ENCODE data around the genes DHCR24 and BSND.

- PRO-cap, result no peak
- CAGE, long polyA plus RNA, result no peak
These were observed 22.6 kb downstream of the DHCR24 start for GRCh38 chr1:54864075-54865035.

DNA sequence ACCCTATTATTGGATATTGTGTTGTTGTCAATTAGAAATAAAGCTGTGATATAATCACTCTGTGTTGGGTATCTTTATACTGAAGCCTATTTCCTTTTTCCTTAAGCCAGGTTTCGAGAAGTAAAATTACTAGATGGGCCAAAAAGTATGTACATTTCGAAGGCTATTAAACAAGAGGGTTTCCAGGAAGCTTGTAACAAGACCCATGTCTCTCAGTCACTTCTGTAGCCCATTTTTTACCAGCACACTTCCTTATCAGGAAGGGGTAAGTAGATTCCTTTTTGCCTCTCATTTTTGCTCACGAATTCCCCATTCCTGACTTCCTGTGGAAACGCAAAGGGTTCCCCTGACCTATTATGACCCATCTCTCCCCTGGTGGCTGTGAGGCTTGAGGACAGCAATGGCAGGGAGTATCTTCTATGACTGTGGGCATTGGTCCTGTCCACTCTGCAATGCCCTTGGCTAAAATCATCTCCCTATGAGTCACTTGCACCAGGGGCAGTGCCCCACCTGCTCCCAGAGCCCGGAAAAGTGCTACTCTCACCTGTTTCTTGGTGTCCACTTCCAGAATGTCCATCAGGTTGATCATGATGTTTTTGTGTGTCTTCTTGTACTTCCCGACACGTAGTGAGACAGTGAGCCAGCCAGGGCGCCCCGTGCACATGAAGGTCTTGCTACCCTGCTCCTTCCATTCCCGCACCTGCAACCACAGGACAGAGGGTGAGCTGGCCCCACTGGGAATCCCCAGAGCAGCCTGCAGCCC, 3.7 kb downstream of the DHCR24 start:
- PRO-cap, result no peak
- CAGE, long polyA plus RNA, result no peak

- PRO-cap, result unidirectional peak, plus-strand start at chr1:54887014; bidirectional peak, plus-strand start at chr1:54887369, minus-strand start at chr1:54887195
- CAGE, long polyA plus RNA, result no peak
These were observed at the start of gene DHCR24 for GRCh38 chr1:54886254-54887331. Gene DHCR24, minus strand, starts transcription at chr1:54887195.

DNA sequence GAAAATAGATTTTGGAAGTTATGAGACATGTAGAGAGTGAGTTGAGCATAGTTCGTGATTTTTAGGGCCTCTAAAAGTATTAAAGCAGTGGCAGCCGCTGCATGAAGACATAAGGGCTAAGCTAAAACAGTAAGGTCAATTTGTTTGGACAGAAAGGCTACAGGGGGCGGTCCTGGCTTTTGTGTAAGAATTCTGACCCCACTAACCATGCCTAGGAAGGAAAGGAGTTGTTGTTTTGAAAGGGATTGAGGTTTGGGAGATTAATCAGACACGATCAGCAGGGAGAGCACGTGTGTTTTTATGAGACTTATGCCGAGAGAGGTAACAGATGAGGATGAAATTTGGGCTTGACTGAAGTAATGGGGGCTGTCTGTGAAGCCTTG, 12.8 kb upstream of the DHCR24 start:
- PRO-cap, result no peak
- CAGE, long polyA plus RNA, result no peak

- PRO-cap, result no peak
- CAGE, long polyA plus RNA, result no peak
These were observed 40.4 kb upstream of the DHCR24 start for GRCh38 chr1:54927289-54927852.

DNA sequence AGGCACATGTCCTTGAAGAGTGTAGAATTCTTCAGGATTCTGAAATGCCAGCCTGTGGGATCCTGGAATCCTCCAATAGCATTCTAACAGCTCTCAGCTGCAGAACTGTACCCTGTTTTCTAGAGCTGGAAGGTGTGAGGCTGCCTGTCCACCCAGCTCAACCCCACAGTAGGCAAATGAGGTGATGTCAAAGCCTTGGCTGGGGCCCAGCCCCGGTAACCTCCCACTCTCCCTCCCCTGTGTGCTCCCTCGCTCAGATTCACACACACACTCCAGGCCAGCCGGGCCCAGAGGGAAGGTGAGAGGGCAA, at the start of gene BSND:
TSS of gene BSND (plus strand) at position 290 of the 310 bp plus-strand sequence.
- PRO-cap, result no peak
- CAGE, long polyA plus RNA, result no peak

DNA sequence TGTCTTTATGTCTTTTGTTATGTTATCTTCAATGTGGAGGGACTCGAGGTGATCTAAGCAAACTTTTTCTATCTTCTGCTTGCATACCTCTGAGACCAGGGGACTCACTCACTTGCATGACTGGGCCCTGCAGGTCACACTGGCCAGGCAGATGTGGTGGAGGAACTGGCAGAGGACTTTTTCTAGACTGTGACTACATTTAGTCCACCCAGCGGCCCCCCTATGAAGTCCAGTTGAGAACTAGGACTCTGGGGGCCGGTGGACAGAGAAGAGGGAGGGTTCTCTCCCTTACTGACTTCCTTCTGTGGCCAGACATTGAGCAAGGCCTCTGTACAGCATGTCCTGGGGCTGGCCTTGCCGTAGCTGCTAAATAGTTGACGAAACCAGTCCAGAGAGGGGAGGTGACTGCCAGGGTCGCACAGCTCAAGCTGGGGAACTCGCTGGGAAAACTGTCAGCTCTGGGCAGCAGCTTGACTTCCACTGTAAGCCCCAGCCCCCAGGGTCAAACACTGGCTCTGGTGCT, 13.8 kb downstream of the PCSK9 start:
- PRO-cap, result no peak
- CAGE, long polyA plus RNA, result no peak

DNA sequence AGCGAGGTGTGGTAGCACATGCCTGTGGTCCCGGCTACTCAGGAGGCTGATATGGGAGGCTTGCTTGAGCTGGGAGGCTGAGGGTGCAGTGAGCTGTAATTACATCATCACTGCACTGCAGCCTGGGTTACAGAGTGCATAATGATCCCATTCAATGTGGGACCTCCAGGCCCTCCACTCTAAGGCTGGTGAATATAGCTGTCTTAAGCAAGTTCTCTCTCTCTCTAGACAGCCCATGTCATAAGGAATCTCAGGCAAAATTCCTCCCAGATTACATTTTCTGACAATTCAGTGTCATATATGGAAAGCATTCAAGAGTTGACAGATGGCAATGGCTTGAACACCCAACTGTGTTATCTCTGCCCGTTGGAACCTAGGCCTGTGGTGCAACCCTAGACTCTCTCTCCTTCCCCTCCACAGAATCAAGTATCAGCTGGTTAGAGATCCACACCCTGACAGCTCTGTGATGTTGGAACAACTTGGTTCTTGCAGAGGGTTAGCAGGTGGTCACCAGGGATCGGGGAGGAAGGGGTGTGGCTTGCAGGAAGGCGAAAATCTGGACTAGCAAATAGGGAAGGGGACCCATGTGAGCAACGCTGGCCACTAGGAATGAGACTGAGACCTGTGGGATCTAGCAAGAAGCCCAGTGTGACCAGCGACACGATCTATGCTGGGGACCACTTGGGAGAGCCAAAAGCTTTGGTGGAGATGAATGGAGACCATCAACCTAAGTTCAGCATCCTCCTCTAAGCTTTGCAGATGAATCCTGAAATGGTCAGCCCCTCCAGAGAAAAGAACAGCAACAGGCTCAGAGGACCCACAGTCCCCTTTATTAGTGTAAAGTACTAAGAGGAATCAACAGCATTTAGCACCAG, 26.3 kb downstream of the PCSK9 start:
- PRO-cap, result no peak
- CAGE, long polyA plus RNA, result no peak

DNA sequence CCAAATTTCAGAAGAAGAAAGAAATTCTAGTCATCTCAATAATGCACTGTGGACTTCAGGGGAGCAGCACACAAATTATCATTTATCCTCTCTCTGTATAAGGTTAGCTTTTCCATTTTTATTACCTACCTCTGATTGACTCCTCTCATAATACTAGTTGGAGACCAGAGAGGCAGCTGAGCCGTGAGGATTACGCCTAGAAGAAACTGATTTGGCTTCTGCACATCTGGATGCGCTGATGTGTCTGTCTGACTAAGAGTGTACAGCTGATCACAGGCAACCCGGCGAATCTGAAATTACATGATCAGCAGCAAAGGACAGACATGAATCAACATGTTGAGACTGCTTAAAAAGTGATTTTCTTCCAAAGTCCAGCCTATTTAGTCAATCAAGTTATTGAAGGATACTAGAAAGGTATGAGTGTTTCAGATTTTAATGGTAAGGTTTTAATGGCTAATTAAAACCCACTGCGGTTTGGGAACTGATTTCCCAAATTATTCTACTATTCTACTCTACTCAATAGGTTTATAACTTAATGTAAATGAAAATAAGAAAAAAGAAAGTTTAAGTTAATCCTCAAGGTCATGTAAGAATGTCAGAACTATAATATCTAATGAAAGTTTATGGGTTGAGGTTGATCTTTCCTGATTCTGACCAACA, 81.2 kb downstream of the PCSK9 start:
- PRO-cap, result no peak
- CAGE, long polyA plus RNA, result no peak

DNA sequence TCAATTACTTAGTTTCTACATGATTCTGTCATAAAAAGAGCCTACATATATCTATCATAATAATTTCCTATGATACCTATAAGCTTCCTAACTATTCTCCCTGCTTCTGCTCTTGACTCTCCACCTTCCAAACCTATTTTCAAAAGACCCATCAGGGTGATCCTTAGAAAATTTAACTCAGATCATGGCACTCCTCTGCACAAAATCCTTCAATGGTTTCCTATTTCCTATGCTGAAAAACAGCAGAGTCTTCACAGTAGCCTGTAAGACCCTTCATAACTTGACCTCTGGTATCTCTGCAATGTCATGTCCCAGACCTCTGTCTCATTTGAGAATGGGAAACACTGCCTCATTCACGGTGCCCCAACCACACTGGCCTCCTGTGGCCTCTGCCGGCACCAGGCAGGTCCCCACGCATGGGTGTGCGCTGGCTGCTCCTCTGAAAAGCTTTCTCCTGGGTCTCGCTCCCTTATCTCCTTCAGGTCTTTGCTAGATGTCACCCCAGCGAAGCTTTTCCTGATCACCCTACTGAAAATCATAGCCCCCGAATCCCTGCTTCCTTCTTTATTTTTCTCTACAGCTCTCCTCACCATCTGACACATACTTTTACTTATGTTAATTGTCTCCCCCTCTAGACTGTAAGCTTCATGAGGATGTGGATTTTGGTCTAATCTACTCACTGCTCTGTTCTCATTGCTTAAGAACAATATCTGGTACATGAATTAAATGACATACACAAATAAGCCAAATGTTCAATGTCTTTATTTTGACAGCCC, 86.7 kb downstream of the PCSK9 start:
- PRO-cap, result no peak
- CAGE, long polyA plus RNA, result no peak

DNA sequence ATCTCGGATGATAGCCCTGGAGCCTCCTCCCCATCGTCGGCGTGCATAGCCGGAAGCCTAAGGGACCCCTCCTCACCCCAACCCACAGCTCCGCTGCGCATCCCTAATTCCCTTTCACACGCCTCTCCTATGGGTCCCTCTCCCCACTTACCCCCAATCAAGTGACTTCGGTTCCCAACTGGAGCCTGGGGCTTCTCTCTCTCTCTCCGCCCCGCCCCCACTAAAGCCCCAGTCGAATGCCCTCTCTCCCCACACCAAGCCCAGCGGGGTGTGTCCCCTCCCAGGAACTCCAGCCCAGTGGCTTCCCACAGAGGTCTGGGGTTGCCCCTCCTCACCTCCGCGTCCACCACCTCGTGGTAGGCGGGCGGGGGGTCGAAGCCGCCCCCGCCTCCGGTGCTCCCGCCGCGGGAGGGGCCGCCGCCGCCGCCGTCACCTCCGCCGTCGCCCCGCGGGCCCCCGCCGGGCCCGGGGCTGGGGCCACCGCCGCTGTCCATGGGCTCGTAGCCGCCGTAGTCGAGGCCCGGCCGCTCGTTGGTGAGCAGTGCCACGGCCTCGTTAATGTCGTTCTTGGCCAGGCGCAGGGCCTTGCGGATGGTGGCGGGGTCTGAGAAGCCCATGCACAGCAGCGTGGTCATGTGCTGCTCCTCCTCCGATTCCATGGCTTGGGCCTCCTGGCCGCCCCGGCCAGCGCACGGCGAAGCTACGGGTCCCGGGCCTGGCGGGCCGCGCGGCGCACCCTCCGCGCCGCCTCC, 533 bp downstream of the USP24 start:
- PRO-cap, result bidirectional peak, plus-strand start at position 432 of the sequence, minus-strand start at position 222 of the sequence
- CAGE, long polyA plus RNA, result start-site peak on the minus strand centred at position 272 of the sequence, 218 bp wide, 36 and 28 reads in 2 replicates

- PRO-cap, result no peak
- CAGE, long polyA plus RNA, result no peak
These were observed 113.9 kb upstream of the USP24 start for GRCh38 chr1:55328979-55329599.

- PRO-cap, result no peak
- CAGE, long polyA plus RNA, result no peak
These were observed 213.8 kb upstream of the USP24 start for GRCh38 chr1:55428993-55429286.

GRCh38 chr1:55575927-55576522, 360.9 kb upstream of the USP24 start:
- PRO-cap, result no peak
- CAGE, long polyA plus RNA, result no peak

DNA sequence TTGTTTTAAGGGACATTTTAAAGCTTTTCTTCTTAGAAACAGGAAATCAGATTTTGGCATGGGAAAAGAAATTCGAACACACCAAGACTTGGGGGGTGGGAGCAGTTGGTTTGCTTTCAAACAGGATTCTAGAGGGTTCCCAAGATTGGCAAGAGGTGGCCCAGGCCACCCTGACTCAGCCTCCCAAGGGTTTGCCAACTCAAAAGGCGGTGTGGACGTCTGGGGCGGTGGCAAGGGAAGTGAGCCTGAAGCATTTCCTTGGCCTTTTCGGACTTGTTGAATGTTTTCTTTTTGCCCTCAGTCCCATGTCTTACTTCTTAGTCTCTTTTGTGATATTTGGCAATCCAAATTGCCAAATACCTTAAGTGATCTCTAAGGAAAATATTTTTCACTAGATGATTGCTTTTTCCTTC, 374.4 kb upstream of the USP24 start:
- PRO-cap, result no peak
- CAGE, long polyA plus RNA, result no peak

GRCh38 chr1:55669156-55669912, 454.2 kb upstream of the USP24 start:
- PRO-cap, result no peak
- CAGE, long polyA plus RNA, result no peak

DNA sequence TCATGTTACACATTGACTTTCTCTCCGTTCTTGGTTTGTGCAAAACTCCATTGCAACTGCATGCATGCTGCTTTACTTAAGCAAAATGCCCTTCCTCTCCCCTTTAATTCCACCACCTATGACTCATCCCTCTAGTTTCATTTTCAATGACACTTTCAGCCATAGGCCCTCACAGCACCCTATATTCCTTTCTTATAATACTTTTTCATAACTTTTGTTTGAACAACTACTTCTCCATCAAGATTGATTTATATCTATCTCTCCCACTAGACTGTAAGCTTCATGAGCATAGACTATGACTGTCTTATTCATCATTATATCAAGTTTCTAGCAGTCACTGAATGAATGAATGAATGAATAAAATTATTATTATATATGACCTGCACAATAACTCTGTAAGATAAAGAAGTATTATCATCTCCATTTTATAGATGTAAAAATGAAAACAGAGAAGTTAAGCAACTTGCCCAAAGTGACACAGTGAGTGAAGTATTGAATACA, 248.8 kb downstream of the PLPP3 start:
- PRO-cap, result no peak
- CAGE, long polyA plus RNA, result no peak

DNA sequence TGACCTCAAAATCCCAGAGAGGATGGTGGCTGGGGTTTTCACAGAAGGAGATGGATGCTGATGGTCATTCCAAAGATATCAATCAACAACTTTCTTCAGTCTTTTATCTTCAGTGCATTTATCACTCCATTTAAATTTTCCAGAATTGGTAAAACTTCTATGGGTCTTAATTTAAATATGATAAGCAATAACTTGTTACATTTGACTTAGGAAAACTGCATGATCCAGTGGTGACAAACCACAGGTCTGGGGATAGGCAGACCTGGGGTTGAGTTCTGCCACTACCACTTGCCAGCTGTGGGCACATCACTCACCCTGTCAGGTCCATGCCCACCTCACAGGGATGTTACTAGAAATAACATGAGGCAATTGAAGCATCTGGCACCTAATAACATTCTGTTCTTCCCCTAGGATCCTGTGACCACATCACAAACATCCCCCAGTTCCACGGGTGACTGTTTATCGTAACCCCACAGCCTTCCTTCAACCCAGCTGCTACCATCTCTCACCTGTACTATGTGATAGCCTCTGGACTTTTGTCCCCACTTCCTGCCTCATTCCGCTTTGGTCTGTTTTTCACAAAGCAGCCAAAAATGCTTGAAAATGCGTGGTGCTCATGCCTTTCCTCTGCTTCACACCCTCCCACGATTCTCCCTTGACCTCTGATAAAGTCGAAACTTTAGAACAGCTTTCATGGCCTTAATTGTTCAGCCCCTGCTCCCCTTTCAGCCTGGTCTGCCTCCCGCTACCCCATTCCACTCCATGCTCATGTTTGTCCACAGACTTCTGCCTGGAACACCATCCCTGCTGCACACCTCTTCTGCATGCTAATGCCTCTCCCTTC, 165.9 kb downstream of the PLPP3 start:
- PRO-cap, result no peak
- CAGE, long polyA plus RNA, result no peak

GRCh38 chr1:56451362-56452036, 127.9 kb downstream of the PLPP3 start:
- PRO-cap, result no peak
- CAGE, long polyA plus RNA, result no peak

DNA sequence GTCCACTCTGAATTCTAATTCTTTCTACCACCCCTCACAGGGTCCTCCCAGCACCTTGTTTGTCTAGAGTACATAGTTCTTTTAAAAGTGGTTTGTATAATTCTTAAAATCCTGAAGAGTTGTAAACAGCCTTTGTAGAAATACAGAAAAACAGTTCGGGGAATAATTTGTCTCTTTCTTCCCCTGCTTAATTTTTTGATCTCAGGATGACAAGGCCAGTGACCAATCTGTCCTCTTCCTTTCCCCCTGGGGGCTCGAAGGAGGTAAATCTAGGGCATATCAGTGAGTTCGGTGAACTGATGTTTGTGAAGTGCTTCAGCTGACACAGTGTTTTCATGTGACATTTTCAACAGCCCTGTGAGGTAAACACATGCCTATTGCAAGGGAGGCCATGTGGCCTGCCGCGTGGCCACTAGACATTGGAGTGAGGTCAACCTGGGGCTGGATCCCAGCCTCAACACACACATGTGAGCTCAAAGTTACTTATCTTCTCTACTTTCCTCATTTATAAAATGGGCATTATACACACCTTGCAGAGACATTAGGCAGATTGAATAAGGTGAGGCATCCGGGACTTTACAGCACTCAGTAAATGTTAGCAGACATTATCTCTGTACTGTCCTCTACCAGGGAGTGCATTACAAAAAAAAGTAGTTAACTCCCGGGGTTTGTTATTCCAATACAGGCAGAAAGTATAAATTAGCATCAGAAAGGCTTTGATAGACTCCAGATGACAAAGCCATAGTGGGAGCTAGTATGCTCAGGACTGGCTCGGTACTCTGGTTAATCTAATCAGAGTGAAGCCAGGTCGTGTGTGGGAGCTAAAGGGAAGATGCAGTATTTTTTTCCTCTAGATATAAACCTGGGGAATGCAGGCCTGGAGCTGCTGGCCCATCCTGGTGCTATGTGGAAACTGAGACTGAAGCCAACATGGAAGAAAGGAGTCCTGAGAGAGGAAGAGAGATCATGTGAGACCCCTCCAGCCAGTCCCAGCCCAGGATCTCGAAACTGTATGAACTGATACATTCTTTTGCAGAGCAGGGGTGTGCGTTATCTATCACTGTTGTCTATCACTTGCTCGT, 126.2 kb downstream of the PLPP3 start:
- PRO-cap, result no peak
- CAGE, long polyA plus RNA, result no peak

Measured in B cell (primary cell).